Psoas muscle (tissue), 2 donors: Measurements from ENCODE around the genes FHIT, C3orf14 and FEZF2.

- PRO-cap, 2 experiments: no peak in any of the 2 experiments
Observed at GRCh38 chr3:60759974-60760463, 491.2 kb downstream of the FHIT start.

DNA sequence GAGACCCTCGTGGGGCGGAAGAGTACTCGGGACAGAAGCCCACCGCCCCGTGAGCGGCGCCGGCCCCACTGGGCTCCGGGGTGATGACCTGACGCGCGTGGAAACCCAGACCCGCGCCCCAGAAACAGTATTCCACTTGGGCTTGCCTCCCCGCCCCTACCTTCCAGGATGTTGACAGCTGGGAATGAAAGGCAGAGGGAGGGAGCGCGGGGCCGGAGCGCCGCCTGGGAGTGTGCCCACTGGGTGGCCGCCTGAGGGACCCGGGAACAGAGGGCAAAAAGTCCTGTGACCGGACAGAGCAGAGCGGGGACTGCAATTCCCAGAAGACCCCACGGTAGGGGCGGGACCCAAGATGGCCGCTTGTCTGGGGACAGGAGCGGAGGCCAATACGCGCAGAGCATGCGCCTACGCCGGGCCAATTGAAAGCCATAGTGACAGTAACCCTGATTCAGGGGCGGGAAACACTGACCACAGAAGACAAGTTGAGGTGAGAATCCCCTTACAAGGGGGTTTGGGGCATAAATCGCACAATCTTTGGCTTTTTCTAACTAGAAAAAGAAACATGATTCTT lies at the start of gene FHIT:
Gene FHIT (minus strand): TSS at position 312 of the 571 bp plus-strand sequence.
- PRO-cap, 2 experiments: peak in 2 of 2 experiments; most common plus-strand start position 467 of the sequence (in 2); most common minus-strand start position 312 of the sequence (in 2)

DNA sequence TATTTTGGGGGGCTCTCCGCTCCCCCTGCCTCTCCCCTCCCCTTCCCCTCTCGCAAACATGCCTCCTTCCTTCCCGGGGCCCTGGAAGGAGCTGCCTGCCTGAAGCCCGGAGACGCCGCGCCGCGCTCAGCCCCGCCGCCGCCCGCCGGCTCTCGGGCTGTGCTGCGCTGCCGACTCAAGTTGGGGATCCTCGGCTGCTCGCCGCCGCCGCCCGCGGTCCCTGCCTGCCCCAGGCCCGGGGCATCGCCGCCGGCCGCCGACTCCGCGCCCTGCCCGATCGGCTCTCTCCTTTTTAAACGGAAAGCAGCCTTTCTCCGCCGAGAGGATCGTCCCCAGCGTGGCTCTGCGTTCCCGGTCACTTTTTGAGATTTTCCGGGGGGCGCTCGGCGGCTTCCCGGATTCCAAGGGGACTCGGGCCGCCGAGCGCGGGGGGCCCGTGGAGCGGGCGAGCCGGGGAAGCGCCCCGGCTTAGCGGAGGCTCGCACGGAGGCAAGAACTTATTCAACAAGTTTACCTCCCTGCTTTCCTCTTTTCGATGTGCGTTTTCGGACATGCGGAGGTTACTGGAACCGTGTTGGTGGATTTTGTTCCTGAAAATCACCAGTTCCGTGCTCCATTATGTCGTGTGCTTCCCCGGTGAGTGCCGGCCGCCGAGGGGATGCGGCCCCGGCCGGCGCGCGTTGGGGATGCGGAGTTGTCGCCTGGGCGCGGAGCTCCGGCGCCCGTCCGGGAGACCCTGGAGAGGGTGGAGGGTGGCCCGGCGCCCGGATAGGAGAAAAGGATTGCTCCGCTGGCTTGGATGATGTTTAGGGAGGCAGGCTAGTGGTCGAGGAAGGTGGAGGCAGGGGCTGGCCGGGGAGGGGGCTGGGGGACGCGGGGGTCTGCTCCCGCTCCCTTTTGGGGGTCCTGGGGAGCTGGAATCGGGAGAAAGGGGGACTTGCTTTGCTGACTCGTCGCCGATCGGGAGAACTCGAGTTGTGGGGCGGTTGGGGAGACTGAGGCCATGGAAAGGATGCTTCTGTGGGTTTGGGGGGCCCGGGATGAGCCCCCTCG lies 692 bp downstream of the PTPRG start:
- PRO-cap, 2 experiments: peak in 2 of 2 experiments; most common plus-strand start position 86 of the sequence (in 1); most common minus-strand start position 688 of the sequence (in 1)

GRCh38 chr3:61575812-61576276 lies 14.5 kb downstream of the PTPRG start:
- PRO-cap, 2 experiments: no peak in any of the 2 experiments

- PRO-cap, 2 experiments: no peak in any of the 2 experiments
Observed at GRCh38 chr3:61585943-61586694, 24.7 kb downstream of the PTPRG start.

DNA sequence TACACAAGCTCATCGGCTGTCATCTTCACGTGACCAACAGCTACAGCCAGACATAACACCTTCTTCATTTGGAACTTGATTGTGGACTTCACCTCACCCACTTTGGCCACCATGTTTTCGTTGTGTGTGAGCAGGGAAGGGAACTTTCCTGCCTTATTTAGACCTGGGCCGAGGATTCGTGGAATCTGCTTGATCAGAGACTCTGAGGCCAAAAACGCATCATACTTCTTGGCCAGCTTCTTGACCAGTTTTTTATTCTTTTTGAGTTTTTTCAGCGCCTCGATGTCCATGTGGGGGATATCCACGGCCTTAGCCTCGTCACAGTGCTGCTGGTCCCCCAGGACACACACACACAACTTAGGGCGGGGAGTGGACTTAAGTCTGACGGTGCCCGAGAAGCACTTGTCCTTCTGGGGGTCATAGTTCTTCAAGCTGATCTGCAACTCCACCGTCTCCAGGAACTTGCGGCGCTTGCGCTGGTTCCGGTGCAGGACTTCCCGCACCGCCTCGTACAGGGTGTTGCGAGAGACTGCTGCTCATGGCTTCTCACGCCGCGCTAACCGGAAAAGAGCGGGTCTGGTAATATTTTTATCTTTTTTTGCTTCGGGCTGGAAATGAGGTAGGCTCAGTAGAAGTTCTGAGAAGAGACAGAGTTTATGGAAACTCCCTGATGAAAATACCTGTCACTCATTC lies 181.3 kb downstream of the PTPRG start:
- PRO-cap, 2 experiments: no peak in any of the 2 experiments

- PRO-cap, 2 experiments: no peak in any of the 2 experiments
Observed at GRCh38 chr3:62262676-62263088, 56.1 kb upstream of the C3orf14 start.

GRCh38 chr3:62318627-62319901 lies at the start of gene C3orf14:
TSS of gene C3orf14 (plus strand) at chr3:62319022.
- PRO-cap, 2 experiments: peak in 2 of 2 experiments; most common plus-strand start chr3:62319072 (in 2); most common minus-strand start chr3:62318892 (in 1)

DNA sequence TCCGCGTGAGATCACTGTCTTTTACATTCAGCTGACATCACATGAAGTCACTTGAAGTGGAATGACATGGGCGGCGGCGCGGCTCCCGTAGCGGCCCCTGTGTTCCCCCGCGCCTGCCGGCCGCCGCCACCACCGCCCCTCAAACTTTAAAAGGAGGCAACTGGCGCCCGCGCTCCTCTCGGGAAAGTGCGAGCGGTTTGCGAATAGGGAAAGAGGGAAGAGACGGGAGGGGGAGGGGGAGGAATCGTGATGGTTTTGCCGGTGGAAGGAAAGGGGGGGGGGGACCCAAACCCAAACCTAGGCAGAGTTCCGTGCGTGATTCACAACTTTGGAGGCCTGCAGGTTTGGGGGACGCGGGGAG lies at the start of gene FEZF2:
Gene FEZF2 (minus strand): TSS at position 188 of the 361 bp plus-strand sequence.
- PRO-cap, 2 experiments: no peak in any of the 2 experiments

- PRO-cap, 2 experiments: no peak in any of the 2 experiments
Observed at GRCh38 chr3:62607164-62607588, 233.8 kb upstream of the FEZF2 start.

GRCh38 chr3:62950160-62950675 lies 75.0 kb upstream of the CADPS start:
- PRO-cap, 2 experiments: no peak in any of the 2 experiments

- PRO-cap, 2 experiments: no peak in any of the 2 experiments
Observed at GRCh38 chr3:63945562-63946198, 77.6 kb downstream of the PSMD6 start.

- PRO-cap, 2 experiments: no peak in any of the 2 experiments
Observed at GRCh38 chr3:63953044-63953682, 70.1 kb downstream of the PSMD6 start.

- PRO-cap, 2 experiments: no peak in any of the 2 experiments
Observed at GRCh38 chr3:64017002-64017663, 6.2 kb downstream of the PSMD6 start.

DNA sequence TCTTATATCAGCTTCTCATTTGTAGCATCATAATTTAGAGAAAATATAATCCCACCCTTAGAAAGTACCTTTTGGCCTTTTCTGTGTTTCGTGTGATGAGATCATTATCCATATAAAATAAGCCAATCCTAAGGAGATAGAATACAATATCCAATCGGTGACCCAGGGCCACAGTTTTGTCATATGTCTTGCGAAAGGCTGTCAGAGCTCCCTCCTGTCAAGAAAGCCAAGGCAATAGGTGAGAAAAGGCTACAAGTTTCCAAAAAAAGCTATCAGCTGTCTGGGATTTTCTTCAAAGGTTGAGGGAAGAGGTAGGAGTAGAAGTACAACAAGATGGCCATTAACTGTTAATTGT lies 4.1 kb downstream of the PSMD6 start:
- PRO-cap, 2 experiments: no peak in any of the 2 experiments

DNA sequence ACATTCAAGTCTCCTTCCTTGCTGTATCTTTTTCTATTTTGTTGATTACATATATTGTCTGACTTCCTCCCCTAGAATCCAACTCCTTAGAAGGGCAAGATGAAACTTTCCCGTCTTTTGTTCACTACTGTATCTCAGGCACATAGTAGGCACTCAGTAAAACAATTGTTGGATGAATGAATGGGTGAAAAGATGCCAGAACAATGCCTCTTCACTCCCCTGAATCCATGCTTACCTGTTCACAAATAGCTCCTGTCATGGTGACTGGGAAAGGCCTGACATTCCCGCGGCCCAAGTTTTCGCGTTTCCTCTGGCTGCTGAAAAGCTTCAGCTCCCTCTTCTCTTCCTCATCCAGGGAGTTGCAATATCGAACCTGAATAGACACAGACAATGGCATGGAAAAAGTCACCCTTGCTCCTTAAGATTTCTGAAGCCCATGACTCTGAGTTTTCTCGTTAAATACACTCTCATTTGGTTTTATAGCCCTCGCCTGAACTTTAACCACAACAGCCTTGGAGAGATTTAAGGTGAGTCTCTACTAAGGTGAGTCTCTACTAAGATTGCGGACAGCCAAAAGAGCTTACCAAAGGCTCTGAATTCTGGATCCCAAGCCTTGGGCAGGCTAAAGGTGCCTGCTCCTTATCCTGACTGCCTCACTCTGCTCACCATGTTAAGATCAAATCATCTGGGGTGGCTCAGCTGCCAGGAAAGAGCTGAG lies 65.4 kb downstream of the PRICKLE2 start:
- PRO-cap, 2 experiments: no peak in any of the 2 experiments

GRCh38 chr3:64174266-64174658 lies 51.0 kb downstream of the PRICKLE2 start:
- PRO-cap, 2 experiments: no peak in any of the 2 experiments

GRCh38 chr3:64209233-64209978 lies 15.9 kb downstream of the PRICKLE2 start:
- PRO-cap, 2 experiments: no peak in any of the 2 experiments

DNA sequence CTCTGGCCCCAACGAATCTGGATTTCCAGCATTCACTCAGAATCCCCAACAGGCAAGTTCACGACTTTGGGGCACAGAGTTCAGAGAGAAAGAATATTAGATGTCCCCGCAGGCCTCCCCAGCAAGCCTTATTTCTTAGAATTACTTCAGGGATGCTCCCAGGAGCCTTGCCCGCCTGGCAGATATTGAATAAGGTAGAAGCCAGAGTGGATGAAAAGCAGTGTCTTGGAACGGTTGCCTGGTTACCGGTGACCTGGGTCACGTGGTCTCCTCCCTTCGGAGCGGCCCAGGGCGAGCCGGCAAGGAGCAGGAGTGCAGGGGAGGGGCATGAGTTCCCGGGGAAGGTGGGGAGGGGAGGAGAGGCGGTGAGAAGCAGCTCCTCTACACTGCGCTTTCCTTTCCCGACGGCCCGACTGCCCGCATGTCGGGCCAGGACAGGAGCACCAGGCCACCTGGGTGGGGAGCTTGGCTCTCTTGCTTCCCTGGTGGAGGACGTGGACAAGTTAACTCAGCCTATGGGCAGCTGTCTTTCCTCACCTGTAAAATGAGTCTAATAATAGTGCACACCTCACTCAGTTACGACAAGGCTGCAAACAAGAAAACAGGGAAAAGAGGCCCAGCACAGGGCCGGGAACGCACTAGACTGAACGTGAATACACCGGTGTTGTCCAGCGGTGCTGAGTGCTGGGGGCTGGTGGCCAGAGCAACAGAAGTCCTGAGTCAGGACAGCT lies 198.4 kb downstream of the ADAMTS9 start:
- PRO-cap, 2 experiments: no peak in any of the 2 experiments

- PRO-cap, 2 experiments: no peak in any of the 2 experiments
Observed at GRCh38 chr3:64563530-64564560, 124.0 kb downstream of the ADAMTS9 start.